Measurements from ENCODE around the genes TBC1D20, TCF15 and SNPH.

- PRO-cap = no peak
These were observed 10.5 kb downstream of the DEFB129 start for GRCh38 chr20:237511-237934.

DNA sequence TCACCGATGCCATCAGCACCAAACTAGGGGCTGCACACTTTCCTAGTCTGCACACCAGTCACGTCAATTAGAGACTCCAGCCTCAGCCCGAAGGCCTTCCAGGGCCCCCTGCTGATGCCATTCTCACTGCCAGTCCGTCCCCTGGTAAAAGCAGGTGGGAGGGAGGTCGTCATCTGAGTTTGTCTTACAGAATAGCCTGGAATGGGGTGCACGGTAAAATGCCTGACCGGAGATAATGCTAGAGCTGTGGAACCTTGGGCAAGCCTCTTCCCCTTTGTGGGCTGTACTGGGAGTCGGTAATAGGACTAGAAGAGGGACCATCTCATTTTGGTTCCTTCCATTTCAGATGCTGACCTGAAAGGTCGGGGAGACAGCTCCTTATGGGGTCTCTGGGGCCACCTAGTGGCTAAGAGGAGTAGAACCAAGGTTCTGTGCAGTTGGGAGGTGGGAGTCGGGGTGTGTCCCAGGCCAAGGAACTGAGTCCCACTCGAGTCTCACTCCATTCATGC, 5.1 kb downstream of the SOX12 start:
- PRO-cap = no peak

- PRO-cap = no peak
These were observed 26.6 kb downstream of the TBC1D20 start for GRCh38 chr20:435593-436316.

- PRO-cap = no peak
These were observed 17.5 kb downstream of the TBC1D20 start for GRCh38 chr20:444928-445206.

- PRO-cap = no peak
These were observed 17.2 kb downstream of the TBC1D20 start for GRCh38 chr20:445207-445486.

GRCh38 chr20:462183-462765, at the start of gene TBC1D20:
Gene TBC1D20, minus strand, starts transcription at chr20:462533.
- PRO-cap = bidirectional peak, plus-strand start at chr20:462618, minus-strand start at chr20:462526

DNA sequence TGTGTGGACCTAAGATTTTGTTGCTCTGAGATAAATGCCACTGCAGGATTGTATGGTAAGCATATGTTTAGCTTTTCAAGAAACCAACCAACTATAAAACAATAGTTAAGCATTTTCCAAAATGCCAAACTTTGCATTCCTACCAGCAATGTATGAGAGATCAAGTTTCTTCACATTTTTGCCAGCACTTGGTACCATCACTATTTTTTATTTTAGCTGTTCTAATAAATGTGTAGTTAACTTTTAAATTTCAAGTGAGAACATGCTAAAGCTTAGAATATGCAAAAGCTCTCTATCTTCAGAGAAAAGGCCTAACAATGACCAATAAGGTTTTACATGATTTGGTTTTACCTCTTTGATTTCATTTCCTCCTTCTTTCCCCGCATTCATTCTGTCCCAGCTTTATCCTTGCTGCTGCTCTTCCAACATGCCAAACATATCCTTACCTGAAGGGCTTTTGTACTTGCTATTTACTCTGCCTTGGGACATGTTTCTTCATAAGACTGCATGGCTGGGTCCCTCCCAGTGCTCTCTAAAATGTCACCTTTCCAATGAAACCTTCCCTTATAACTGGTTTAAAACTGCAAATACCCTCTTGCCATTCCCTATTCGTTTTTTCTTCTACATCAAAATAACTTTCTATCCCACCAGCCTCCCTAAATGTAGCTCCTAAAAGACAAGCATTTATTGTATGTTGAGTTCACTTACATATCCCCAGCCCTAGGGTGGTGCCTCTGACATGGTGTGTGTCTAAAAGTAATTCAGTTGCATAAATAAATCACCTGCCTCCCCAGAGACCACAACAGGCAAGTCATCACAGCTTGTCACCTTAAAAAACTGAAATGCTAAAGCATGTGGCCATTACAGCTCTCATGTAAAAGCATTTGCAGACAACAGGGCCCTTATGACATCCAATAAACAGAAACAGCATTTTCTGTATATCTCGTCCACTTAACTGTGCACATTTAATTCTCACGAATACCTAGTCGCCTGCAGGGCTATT, 32.3 kb upstream of the TBC1D20 start:
- PRO-cap = no peak

DNA sequence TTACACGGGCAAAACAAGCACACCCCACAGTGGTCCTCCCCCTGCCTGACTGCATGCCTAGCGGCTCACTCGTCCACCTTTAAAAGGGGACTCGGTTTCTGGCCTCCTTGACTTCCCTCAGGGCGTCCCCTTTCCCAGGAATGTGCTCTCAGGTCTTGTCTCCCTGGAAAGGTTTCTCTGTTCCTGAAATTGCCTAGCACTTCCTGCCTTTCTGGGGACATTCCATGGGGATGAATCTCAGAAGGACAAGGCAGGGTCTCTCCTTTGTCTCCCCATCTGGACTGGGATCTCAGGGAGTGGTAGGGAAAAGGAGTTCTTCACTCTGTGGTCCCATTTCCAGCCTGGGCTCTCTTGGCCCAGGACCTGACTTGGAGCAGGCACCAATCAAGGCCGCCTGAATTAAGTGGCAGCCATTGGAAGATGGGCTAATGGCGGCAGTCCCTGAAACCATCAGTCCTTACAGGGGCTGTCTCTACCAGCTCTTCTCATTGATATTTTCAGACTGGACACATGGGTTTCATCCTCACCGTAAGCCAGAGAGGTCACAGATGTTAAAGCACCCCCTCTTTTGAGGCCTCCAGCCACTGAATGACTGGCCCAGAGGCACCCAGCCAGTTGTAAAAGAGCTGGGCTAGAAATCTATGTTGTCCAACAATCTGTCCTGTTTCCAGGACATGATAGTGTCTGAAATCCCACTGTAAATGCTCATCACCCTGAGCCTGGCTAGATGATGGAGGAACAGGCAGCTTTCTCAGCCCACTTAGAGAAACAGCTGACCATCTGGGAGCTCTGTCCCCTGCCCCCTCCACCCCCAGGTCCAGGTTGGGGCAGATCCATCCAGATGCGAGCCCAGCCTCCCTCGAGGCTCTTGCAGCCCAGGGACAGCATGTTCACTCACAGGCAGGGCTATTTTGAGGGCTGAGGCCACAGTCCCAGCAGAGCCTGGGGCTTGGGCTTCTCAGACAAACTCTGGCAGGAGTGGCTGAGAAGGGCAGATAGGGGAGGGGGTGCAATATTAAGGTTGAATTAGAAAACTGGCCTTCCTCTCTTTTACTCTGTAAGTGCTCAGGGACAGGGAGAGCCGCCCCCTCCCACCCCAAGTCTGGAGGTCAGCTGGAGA, 4.5 kb downstream of the TCF15 start:
- PRO-cap = no peak

GRCh38 chr20:610080-610724, at the start of gene TCF15:
Gene TCF15, minus strand, starts transcription at chr20:610309.
- PRO-cap = unidirectional peak, minus-strand start at chr20:610335

DNA sequence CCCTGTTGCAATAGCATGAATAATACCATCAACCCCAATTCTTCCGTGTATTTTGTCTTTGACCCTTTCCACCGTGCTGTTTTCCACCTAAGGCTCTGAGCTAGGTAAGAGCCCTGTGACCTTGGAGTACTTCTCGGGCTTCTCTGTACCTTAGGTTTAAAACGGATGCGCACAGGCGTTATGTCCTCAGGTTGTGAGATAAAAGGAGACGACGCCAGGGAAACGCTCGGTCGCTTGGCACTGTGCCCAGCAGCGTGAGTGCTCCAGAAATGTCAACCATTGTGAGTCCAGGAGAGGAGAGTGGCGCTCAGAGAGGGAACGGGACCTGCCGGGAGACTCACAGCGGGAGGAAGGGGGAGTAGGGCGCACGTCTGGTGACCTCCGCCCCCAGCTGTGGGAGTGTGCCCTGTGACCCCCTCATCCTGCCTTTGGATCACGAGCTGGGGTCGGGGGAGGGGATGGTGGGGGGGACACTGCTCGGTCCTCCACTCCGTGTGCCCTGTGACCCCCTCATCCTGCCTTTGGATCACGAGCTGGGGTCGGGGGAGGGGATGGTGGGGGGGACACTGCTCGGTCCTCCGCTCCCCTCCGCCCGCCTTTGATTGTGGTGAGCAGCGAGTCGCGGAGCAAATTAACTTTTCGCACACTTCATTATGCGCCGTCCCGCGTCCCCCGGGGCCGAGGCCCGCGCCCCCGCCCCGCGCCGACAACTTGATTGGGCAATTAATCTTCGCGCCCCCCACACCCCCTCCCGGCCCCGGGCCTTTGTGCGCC, 33.9 kb upstream of the SCRT2 start:
- PRO-cap = no peak

GRCh38 chr20:775587-776325, 7.5 kb upstream of the SLC52A3 start:
- PRO-cap = no peak

GRCh38 chr20:844198-845312, 11.0 kb downstream of the FAM110A start:
- PRO-cap = no peak

GRCh38 chr20:845967-846673, 12.6 kb downstream of the FAM110A start:
- PRO-cap = no peak

DNA sequence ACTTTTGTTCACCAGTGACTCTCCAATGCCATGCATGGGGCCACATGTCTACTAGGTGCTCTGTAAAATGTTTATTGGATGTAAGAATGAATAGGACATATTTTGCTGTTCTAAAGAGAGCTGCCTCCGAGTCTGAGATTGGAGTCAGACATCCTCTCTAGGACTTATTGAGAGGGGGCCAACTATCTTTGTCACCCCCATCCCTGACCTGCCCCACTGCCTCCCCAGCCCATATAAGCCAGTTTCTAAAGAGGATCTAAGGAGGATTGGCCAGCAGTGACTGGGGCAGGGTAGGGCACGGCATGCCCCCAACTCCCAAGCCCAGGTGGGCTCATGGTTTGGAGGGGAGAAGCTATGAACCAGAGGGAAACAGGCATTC, 16.6 kb downstream of the RSPO4 start:
- PRO-cap = no peak

DNA sequence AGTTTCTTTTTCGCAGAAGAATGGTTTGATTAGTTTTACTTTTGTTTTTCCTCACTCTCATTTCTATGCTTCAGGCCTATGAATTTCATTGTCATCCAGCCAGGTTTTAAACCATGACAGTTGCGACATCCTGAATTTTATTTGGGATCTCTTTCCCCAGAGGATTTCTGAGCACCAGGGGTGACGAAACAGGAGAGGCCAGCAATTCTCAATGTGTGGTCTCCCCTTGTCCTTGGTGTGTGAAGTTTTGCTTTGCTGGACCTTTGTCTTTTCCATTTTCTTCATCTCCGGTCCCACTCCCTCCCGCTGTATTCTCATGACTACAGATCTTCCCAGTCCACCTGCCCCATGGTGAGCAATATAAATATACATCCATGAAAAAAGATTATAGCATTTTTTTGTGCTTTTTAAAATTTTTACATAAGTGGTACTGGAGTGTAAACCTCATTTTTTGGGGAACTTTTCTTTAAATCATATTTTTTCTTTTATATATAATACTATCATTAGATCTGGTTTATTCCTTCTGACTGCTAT, 4.7 kb downstream of the PSMF1 start:
- PRO-cap = no peak

DNA sequence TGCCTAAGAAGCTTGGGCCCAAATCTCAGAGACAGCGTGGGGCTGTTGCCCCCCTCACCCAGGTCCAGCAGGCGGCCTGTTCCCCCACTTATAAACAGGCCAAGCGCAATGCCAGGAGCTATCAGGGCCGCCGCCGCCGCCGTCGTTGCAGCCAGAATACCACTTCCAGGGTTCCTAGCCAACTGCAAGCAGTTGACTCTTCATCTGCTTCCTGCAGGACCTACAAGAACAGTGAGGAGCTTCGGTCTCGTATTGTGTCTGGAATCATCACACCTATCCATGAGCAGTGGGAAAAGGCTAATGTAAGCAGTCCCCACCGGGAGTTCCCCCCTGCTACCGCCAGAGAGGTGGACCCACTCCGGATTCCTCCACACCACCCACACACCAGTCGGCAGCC, 16.5 kb downstream of the PSMF1 start:
- PRO-cap = no peak

GRCh38 chr20:1154866-1155665, 29.7 kb downstream of the TMEM74B start:
- PRO-cap = no peak

GRCh38 chr20:1266003-1267024, at the start of gene SNPH:
Gene SNPH, plus strand, starts transcription at chr20:1266294.
- PRO-cap = bidirectional peak, plus-strand start at chr20:1266313, minus-strand start at chr20:1266167

DNA sequence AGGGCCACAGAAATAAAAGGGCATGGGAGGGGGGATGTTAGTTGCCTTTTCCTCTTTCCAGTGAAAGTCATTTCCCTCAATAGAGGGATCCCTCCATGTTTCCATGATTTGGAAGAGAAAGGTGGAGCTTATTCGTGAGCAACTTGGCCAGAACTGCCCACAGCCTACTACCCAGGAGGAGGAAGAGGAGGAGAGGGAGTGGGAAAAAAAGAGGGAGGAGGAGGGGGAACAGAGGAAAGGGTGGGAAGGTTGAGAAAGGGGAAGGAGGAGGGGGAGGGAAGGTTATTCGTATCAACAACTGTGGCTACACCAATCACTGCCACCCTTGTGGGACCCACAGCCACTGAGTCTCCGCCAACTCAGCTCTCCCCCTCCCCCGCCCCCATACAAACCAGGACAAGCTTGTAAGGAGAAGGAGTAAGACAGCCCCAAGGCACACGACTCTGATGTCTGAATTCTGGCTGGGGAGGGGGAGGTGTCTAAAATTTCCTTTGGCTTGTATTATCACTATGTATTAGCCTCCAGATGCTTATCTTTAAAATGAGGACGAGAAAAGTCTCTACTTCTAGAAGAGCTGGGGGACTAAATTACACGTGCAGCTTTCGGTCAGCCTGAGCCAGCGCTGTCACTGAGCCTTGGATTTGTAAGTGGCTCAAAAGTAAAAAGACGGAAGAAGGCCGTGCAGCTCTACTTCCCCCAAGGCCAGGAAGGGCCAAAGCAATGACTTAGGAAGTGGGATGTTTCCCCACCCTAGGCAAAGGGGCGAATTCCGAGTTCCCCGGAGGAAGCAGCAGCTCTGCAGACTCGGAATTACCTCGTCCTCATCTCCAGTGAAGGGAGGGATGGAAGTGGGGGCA, 1.1 kb downstream of the FKBP1A start:
- PRO-cap = no peak

DNA sequence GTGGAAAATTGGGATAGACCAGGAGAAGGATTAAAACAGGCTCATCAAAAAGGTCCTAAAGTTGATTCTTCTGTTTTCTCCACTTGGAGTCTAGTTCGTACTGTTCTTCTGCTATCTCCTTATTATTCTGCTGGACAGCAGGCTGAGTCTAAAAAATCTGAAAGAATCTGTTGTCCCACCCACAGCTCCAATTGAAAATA, 4.7 kb upstream of the FKBP1A start:
- PRO-cap = no peak